Measurements from ENCODE around the gene POTEC.

- PRO-cap: no peak
Observed at GRCh38 chr18:12638251-12639120, 19.4 kb downstream of the SPIRE1 start.

GRCh38 chr18:12658351-12659065, 601 bp upstream of the SPIRE1 start:
- PRO-cap: no peak

- PRO-cap: no peak
Observed at GRCh38 chr18:12838096-12838828, 45.8 kb downstream of the PTPN2 start.

DNA sequence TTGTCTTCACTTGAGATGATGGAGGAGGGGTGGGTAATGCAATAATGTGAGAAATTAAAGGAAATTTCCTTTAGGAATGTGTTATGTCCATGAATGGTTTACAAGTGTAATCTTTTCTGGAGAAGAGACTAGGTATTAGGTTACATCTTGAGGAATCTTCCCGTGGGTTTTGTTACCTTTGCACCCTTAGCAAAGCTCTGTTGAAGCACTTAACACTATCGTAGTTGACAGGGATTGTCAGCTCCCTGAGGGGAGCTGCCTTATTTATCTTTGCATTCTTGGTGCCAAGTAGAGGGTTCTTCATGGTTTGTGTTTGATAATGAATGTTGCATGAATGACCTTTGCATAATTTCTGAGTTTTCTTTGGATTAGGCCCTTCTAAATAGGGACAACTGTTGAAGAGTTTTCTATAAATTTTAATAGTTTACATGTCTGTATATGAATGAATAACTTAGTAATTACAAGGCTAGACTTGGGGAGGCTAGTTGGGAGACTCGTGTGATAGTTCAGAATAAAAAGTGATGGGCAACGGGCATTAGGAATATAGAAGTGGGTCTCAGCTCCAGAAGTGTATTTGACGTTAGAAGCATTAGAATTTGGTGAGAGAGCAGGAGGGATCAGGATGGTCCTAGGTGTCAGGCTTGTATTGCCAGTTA, 1.5 kb downstream of the CEP192 start:
- PRO-cap: no peak

- PRO-cap: no peak
Observed at GRCh38 chr18:13165542-13166439, 52.8 kb upstream of the LDLRAD4 start.

- PRO-cap: no peak
Observed at GRCh38 chr18:13179509-13180002, 39.0 kb upstream of the LDLRAD4 start.

DNA sequence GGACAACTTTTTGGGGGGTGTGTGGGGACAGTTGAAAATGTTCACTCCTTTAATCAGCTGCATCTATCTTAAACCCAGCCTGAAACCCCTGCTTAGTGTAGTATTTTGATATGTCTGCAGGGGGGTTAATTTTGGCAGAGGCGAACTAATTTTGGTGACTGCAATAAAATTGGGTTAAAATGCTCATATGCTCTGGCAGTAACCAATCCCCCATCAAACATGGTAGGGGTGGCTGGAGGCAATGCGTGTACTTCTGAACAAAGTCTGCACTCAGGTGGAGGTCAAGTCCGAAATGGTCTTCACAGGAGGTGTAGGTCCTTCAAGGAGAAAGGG, 1.9 kb upstream of the LDLRAD4 start:
- PRO-cap: no peak

DNA sequence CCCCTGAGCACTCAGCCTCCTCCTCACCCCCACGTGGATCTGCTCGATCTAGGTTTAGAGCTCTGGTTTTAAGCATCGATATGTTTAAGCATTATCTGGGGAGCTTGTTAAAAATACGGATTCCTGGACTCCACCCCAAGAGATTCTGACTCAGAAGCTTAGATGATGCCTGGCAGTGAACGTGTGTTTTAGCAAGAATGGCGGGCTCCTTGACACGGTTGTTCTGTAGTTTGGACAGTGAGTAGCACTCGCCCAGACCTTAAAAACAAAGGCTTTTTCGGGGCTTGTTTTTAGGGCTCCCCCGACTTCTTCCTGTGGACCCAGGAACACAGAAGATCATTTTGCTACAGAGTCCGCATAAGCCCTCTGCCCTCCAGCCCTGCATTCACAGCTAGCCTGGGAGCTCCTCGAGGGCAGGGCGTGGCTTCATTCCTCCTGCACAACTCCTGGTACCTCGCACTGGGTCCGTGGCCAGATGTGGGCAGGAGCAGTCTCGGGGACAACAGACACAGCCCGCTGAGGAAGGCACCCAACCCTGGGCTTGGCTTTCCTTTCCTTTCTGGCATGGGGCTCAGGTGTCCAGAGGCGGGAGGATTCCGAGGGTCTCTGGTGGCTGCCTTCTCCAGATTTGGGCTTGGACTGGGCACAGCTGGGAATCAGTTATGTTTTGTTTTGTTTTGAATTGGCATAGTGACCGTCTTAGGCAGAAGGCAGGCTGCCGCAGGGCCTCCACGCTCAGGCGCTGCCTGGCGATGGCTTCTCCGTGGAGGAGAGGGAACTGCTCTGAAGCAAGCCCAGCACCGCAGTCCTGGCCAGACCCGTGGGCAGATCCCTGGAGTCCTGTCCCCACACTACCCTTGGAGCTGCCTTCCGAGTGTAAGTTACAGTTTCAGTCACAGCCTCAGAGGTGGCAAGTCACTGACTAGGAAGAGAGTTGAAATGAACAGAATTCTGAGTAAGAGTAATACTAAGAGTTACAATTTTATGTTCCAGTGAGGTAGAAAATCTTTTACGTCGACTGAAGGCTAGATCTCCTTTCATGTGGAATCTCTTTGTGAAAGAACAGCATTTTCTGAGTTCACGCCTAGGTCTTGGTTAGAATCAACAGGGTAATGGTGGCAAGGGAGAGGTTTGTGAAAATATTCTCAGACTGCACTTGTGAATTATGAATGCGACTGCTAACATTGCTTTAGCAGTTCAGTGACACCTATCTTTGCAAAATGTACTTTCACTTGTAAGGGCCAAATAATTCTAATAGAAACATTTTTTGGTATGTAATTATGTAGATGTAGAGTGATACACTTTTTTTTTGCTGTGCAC, 47.8 kb downstream of the LDLRAD4 start:
- PRO-cap: no peak

DNA sequence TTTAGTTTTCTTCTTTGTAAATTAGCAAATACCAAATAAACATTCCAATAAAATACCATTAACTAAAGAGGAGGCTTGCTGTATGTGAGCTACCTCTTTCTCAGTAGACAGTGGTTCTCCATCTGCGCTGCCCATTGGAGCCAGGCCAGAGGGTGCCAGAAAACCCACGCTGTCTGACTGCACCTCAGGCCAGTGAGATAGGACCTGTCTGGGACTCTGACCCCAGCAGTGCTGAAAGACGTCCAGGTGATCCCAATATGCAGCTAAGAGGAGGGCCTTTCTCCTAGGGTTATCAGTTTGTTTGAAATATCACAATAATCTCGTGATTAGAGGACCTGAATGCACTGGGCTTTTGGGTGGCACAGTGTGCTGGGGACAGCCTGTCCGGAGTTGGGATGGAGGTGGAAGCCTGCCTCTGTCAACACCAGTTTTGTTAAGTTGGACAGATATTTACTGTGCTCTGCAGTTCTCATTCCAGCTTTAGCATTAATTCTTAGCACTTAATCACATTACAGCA, 216.3 kb downstream of the LDLRAD4 start:
- PRO-cap: no peak

- PRO-cap: no peak
Observed at GRCh38 chr18:13520196-13520646, 206.1 kb downstream of the FAM210A start.

DNA sequence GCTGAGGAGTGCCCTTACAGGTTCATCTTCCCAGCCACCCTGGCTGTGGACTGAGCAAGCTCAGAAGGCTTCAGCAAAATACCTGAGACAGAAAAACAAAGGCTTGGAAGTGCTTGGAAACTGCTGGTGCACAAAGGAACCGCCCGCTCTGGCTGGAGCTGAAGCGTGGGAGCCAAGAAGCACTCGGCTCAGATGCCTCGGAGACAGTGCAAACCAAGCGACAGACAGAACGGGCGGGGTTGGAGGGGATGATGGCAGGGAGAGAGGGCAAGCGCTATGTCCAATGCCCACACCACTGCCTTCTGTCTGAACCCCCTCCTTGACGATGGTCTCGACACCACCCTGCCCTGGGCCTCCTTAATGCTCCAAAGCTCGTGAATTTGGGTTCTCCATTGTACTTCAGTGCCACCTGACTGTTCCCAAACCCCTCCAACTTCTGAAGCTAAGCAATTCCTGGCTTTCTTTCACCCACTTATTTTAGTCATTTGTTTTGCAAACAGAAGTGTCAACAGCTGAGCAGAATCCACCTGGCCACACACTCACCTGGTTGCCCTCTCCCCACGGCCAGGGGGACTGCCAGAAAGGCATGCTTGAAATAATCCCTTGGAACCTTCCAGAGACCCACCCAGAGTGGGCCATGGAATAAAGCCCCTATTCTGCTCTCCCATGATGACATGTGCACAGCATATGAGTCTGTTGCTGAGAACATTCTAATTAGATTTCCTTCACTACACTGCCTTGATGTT, 72.0 kb downstream of the FAM210A start:
- PRO-cap: no peak

DNA sequence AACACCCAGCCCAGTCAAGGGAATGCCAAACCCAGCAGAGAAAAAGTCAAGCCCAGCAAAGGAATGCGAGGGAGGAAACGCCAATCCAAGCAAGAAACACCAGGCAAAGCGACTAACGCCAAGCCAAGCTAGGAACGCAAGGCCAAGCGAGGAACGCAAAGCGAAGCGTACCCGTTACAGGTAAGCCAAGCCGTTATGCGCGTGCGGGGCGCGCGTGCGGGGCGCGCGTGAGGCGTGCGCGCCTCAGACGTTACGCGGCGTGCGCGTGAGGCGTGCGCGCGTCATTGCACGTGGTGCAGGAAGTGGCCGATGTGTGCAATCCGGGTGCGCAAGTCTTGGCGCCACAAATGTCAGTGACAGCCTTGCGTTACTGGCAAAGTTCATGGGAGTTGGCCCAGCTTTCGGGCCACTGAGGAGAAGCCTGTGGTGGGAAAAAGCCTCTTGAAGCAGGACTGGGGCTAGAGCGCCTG, at the start of gene POTEC:
TSS of gene POTEC (minus strand) at position 197 of the 470 bp plus-strand sequence.
- PRO-cap: no peak

DNA sequence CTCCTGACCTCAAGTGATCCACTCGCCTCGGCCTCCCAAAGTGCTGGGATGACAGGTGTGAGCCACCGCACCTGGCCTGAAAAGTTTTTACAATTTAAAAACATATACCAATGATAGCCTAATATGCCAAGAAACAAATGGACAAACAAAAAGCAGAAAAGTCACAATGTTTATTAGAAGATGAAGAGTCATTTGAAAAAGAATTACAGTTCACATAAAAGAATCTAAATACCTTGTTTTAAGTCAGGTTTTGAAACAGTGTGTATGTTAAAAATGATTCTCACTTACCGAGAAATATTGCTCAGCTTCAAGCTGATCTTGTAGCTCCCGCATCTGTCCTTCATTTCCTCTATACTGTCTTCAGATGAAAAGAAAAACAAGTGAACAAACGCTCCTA, 129.1 kb downstream of the ROCK1 start:
- PRO-cap: no peak

GRCh38 chr18:20984185-20984567, 127.4 kb downstream of the ROCK1 start:
- PRO-cap: no peak

DNA sequence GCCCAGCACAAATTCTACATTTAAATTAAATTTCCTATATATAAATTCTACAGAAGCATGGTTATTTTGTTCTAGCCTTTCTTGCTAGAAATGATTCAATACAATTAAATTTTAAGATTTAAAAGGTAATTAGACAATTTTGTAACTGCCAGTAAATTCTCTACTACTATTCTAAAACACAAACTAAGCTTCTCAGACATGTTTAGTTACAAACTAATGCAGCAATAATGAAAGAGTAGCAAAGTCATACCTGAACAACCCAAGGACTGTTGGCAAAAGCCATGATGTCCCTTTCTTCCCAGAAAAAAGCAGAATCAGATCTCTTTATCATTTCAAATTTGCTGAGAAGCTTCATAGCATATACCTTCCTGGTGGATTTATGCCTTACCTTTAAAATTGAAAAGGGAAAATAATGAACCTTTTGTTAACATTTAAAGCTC, 62.8 kb downstream of the ROCK1 start:
- PRO-cap: no peak

GRCh38 chr18:21079167-21079733, 32.4 kb downstream of the ROCK1 start:
- PRO-cap: no peak

DNA sequence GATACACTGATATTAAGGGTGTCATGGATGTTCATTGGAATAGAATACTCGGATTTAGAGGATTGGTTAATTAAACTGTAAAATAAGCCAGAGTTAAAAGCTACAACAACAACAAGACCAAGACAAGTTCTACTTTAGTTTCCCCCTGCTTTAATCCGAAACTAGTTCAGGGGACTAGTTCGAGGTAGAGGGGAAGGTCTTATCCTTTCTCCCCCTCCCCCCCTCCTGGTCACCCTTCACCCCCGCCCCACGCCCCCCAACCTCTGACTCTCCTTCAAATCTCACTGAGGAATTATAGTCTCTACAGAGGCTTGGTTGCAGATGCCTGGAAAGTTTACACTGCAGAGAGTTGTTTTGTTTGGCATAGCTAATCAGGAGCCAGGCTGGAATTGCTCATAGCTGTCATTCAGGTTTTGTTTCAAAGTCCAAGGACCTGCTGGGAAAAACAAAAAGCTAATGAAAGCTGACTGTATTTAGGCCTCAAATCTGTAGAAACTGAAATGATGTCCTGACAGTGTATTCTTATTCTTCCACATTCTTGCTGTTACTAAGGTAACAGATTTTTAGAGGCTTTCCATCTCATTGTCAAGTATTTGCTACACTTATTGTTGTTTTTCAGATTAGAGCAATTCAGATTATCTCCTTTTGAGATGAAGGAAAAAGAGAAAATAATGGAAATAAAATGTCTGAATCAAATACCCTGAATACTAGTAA, 22.6 kb downstream of the GREB1L start:
- PRO-cap: no peak

GRCh38 chr18:21363088-21363937, 121.3 kb downstream of the GREB1L start:
- PRO-cap: no peak

DNA sequence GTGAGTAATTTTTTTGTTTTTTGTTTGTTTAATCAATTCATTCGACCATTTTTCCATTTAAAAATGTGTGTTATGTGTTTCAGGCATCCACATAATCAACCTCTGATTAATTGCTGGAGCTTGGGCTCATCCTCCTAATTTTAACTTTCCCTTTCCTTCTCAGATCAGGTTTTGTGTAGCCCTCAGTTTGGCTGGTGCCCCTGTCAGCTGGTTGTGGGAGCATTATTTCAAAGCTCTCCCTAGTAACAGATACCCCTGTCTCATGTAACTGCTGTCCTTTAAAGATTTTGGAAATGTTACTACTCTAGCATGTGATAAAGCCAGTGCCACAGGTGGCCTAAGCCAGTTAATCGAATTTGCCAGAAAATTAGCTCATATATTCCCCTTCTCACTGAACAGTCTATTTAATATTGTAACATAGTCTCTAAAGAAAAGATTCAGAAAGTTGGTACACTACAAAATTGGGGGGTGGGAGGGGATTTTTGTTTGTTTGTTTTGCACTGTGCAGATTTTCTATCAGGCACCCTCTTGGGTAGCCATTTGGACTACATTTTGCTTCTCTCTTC, 150.6 kb downstream of the ESCO1 start:
- PRO-cap: no peak

- PRO-cap: no peak
Observed at GRCh38 chr18:21453362-21453995, 147.0 kb downstream of the ESCO1 start.